RPMI7951 (cell line): ENCODE measurements around the genes RAB27A and DNAAF4.

DNA sequence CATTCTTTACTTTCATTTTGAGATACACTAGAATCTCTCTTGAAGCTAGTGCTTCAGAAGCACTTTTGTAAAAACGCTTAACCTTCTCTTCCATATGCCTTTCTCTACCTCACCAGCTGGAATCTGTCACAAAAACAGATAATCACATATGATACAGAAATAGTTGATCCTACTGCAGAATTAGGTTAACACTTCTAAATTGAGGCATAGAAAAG is 1.5 kb downstream of the ATOSA start:
- RAMPAGE, long total RNA, result no peak

DNA sequence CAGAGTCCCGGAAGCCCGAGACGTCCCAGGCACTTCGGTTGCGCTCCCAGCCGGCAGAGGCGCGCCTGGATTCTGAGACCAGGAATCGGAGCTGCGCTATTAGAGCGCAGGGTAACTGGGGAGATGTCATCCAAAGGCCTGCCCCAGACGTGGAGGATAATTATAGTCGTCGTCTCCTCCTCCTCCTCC is 289 bp upstream of the ATOSA start:
- RAMPAGE, long total RNA, result no peak

GRCh38 chr15:52780559-52781133 is 9.5 kb downstream of the ONECUT1 start:
- RAMPAGE, long total RNA, result no peak

GRCh38 chr15:52797673-52798271 is 7.6 kb upstream of the ONECUT1 start:
- RAMPAGE, long total RNA, result no peak

GRCh38 chr15:52798459-52799009 is 8.4 kb upstream of the ONECUT1 start:
- RAMPAGE, long total RNA, result no peak

DNA sequence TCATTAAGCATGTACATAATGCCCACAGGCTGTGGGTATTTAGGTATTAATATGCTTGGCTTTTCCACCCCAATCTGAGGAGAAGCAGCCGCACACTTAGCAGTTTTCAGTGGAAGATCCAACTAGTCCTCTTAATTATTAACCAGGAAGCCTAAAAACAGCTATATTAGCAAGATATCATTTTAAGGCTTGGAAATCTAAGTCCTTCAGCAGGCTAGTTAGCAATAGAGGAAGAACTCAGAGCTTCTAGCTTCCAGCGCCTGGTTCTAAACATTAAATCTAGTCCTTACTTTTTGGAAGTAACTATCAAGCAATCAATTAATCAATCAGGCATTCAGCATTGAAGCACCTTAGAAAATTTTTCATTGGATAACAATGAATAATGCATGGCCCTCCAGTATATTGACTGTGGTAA is 16.9 kb upstream of the ONECUT1 start:
- RAMPAGE, long total RNA, result no peak

DNA sequence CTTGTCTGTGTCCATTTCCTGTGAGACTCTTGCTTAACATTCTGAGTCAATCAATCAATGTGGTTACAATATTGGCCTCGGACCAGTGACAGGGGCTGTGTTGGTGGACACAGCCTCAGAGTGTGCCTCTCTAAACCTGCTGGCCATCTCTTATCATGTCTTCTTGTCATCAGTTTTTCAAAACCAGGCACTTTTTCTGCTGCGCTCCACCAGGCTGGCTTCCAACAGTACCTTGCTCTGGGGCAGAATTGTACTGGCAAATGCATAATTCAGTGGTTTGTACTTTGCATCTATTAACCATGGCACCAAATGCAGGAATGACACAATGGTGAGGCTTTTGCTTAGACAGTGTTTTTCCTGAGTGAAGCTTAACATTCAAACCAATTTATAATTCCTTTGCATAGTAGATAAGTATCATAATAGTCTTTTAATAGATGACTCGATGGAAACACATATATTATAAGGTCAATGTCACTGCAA is 320.9 kb downstream of the WDR72 start:
- RAMPAGE, long total RNA, result no peak

GRCh38 chr15:53833255-53833477 is 73.7 kb upstream of the WDR72 start:
- RAMPAGE, long total RNA, result no peak

GRCh38 chr15:54817653-54817983 is 379.1 kb downstream of the RSL24D1 start:
- RAMPAGE, long total RNA, result no peak

DNA sequence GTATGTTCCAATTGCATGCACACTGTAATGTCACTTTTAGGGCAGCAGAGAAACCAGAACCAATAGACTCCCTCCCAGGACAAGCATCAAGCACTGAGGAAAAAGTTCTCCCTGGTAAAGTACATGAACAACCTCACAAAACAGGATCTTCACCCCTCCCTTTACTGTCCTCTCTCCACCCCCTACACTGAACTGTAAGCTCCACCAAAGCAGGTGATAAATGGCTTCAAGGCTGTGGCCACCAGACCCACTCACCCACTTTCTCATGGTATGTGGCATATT is 70.5 kb downstream of the RSL24D1 start:
- RAMPAGE, long total RNA, result no peak

DNA sequence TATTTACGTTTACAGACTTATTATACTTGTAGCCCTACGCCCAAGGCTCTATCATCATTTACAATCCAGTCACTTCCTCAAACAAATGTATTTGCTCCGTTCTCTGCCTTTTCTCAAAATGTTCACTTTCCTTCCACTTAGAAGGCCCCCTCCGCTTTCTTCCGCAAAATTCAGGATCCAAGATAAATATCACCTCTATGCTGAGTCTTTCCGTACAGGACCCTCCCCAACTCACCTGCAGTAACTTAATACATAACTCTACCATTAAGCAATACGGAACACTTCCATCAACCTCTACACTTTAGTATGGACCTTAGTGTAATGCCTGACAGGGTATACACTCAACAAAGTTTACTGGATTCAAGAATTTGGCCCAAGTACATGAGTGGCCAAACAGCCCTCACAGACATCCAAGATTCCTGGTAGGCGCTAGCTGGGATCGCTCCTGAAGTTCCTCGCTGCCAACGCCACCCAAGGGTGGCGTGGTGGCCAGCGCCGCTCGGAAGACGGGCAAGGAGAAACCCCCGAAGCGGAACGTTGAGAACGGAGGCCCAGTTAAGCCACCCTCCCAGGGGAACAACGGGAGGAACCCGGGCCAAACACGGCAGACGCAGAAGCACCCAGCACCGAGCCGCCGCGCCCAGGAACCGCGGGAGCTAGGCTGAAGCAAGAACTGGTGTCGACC is 481 bp downstream of the RSL24D1 start:
- RAMPAGE, long total RNA, result no peak

DNA sequence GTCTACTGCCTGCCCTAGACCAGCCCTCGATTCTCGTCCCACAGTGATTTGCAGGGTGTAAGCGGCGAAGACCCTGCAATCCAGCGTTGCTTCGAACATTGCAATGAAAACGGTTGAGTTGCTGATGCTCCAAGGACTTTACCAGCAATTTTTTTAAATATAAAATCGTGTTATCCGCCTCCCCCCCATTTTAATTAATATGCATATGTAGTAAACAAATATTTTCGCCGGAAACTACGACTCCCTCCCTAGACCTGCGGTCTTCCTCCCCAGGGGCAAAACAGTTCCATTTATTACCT is 489 bp upstream of the RSL24D1 start:
- RAMPAGE, long total RNA, result no peak

GRCh38 chr15:55221728-55223024 is 25.4 kb upstream of the RSL24D1 start:
- RAMPAGE, long total RNA, result no peak

DNA sequence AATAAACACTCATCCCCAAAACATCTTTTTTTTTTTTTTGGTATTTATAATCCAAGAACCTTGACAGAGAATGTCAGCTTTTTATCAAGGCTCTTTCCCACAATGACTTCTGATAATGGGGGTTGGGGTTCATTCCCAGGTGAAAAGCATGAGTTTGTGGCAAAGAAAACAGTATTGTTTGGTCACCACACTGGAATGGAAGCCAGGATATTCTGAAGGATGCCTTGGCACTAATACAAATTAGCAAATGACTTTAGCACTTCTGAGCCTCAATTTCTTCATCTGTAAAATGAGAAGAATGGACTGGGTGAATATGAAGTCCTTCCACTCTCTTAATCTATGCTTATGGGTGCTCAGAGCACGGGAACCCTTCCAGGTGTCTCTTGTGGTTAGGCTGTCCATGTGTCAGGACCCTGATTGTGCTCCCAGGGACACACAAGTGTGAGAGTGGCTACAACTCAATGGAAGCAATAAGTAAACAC is 21.4 kb downstream of the RAB27A start:
- RAMPAGE, long total RNA, result no peak

- RAMPAGE, long total RNA, result no peak
Observed at GRCh38 chr15:55289662-55290066, at the start of gene RAB27A. RAB27A (minus strand) TSS chr15:55289813.

- RAMPAGE, long total RNA, result no peak
Observed at GRCh38 chr15:55508171-55508394, at the start of gene DNAAF4. DNAAF4 (minus strand) TSS chr15:55508234.

DNA sequence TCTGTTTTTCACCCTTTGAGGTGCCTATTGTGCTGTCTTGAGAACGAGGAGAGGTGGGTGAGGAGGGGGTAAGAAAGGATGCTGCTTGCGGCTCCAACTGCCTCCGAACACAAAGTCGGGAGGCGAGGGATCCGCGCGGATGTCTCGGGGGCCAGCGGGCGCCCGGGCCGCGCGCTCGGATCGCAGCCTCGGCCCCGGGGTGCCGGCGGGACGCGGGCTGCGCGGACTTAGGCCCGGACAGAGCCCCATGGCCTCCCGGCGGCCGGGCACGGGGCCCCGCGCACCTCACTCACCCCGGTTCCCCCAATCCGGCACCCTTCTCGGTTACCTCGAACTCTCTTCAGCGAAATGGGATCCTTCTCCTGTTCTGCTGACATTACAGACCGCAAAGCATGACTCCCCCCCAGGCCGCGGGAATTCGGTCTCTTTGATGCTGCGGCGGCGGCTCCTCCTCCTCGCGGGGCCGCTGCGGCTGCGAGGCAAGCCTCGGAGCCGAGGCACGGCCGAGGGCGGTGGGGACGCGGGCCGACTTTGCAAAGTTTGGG is 566 bp downstream of the PYGO1 start:
- RAMPAGE, long total RNA, result no peak

DNA sequence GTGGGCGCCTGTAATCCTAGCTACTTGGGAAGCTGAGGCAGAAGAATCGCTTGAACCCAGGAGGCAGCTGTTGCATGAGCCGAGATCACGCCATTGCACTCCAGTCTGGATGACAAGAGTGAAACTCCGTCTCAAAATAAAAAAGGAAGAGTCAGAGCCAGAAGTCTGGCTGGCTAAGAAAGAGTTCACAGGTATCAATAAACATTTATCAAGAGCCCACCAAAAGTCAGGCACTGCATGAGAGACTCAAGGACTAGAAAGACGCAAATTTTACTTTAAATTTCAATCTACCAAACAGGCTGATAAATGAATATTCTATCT is 59.0 kb upstream of the PYGO1 start:
- RAMPAGE, long total RNA, result no peak

DNA sequence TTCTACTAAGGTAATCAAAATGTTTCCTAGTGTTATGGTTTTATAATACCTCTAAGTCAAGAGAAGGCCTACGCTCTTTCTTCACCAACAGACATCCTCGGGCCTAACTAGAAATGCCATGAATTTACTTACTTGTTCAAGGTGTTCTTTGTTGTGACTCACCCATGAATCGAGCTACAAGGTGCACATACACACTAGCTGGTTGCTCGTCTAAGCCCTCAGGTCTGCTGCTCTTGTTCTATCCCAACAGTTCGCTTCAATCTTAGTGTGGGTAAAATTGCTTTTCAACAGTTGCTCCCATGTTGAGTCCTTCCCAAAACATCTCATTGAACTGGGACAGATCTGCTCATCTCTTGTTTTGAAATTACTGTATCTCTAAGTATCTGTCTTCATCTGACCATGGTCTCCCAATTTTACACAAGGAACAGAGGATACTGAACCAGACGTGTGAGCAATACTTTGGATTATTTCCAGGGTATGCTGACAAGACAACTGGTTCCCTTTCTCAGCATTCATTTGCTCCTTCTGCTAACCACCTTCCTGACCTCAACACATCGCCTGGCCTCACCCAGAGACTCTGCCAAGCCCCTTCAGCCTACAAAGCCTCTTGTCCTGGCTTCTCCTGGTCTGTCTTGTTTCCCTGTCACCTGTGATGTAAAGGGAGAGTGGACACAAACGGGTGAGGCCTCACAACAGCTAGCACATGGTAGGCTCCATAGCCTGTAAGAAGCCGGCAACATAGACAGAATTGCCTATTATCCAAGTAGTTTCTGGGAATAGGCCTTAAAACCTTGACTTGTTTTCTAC is 84.2 kb downstream of the NEDD4 start:
- RAMPAGE, long total RNA, result no peak

DNA sequence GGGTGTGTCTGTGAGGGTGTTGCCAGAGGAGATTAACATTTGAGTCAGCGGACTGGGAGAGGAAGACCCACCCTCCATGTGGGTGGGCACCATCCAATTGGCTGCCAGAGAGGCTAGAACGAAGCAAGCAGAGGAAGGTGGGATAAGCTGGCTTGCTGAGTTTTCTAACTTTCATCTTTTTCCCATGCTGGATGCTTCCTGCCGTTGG is 25.7 kb upstream of the NEDD4 start:
- RAMPAGE, long total RNA, result no peak